Karpas-422 (cell line): ENCODE data around the genes ERBB4, IKZF2 and SPAG16.

DNA sequence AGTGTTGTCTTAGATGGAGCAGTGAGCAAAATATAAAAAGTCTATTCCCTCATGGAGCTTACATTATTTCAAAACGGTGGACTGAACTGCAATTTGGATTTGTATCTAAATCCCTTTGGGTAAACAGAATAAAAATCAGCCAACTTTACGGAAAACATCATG lies 76.0 kb upstream of the FZD5 start:
- PRO-cap, result no peak
- RAMPAGE, long total RNA, result no peak

GRCh38 chr2:207869838-207870328 lies 100.2 kb upstream of the FZD5 start:
- PRO-cap, result no peak
- RAMPAGE, long total RNA, result no peak

DNA sequence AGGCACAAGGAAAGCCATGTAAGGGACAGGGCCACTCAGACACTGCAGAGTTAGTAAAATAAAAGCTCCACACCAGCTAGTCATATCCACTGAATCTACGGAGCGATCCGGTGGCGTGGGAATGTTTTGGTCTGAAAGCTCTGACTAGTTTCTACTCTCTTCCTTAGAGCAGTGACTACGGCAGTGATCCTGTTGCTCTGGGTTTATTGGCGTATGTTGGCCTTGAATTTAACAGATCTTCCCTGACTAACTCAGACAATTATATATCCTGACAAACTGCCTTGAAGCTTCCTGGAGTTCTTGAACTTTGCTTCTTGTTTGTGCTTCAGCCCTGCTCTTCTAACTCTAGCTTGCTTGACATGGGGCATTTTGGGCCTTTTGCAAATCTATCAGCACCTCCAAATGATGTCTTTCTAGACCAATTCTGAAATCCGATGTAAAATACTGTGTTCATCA lies 115.4 kb upstream of the FZD5 start:
- PRO-cap, result no peak
- RAMPAGE, long total RNA, result no peak

DNA sequence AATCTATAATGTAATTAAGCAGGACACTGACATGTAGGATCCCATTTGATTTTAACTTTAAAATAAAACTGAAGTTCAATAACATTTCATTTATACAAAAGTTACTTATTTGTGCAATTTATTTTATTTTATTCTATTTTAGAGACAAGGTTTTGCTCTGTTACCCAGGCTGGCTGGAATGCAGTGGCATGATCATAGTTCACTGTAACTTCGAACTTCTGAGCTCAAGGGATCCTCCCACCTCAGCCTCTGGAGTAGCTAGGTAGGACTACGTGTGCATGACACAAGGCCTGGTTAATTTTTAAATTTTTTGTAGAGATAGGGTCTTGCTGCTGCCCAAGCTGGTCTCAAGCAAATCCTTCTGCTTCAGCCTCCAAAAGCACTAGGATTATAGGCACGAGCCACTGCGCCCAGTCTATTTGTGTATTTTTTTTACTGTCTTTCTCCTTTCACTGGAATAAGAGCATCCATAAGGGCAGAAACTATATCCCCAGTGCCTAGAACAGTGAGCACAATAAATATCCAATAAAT lies 89.4 kb downstream of the PLEKHM3 start:
- PRO-cap, result no peak
- RAMPAGE, long total RNA, result no peak

DNA sequence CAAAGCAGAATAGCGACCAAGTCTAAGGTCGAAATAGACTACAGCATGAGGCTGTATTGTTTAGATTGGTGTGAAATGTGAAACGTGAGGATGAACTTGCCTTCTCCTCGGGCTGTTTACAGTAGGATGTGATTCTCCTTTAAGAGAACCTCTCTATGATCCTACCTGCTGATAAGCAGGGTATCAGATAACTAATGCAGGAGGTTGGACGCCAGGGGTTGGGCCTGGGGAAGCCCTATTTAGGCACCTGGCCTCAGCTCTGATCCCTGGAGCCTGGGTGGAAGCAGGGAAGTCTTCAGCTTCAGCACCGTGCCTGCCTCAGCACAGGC lies 11.4 kb downstream of the CRYGD start:
- PRO-cap, result no peak
- RAMPAGE, long total RNA, result no peak

GRCh38 chr2:208253721-208254643 lies 889 bp downstream of the IDH1 start:
- PRO-cap, result bidirectional peak, plus-strand start at chr2:208254488, minus-strand start at chr2:208254242
- RAMPAGE, long total RNA, result no peak

DNA sequence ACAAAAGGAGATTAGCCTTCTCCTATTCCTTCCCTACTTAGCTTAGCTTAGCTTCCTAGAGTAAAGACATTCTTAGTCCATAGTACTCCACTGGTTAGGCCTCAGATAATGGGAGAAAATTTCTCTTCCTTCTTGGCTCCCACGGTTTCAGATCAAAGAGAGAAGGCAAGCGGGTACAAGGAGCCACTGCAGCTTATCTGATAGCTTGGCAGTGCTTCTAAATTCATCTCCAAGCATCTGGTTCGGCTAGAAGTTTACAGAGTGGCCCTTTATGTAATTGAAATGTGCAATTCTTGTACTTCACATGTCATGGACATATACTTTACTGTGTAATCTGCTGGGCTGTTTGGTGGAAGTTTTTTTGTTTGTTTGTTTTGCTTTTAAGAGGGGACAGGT lies 46.7 kb downstream of the PIKFYVE start:
- PRO-cap, result no peak
- RAMPAGE, long total RNA, result no peak

GRCh38 chr2:208352999-208353527 lies 53.5 kb upstream of the PTH2R start:
- PRO-cap, result no peak
- RAMPAGE, long total RNA, result no peak

DNA sequence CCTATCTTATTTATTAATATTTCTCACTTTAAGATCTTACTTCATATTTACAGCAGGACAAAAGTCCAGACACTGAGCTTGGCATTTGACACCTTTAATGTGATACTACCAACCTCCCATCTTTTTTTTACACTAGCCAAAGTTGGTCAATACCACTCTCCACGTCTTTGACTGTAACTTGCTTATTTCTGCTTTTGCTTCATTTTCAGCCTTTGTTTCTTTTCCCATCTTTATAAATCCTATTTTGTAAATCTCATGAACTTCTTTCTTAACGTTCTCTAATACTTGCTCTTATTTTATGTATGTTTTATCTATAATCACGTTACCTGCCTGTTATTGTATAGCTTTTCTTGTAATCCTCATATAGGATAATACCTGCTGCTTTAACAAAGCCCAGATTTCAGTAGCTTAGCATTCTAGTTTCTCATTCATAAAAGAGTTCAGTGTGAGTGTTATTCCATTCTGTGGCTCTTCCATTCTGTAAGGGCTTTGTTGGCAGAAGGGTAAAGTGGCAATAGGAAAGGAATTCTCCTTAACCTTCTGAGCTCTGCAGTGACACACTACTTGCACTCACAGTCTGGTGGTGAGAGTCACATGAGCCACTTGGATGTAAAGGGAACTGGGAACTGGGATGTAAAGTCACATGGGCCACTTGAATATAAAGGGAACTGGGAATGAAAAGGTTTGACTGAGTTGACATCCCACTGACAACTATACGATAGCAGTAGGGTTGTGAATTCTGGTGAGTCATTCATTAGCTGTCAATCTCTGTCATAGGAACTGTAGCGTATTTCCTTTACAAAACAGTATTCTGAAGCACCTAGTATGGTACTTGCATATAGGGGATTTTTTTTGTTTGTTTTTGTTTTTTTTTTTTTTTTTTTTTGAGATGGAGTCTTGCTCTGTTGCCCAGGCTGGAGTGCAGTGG lies 5.3 kb downstream of the RPE start:
- PRO-cap, result no peak
- RAMPAGE, long total RNA, result no peak

- PRO-cap, result no peak
- RAMPAGE, long total RNA, result no peak
Measured at GRCh38 chr2:210080106-210080824, 77.8 kb downstream of the RPE start.

DNA sequence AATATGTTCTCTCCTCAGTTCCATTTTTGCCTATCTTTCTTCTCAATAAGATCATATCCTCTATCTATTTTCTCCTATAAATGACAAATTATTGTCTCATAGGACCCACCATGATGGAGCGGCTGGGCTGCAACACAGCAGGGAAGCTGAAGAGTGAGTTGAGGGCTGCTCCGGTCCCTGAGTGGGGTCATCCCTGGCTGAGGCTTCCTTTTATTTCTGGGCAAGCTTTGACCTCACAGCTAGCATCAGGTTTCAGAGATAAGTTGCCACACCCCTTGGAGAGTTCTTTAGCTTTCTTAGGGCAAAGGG lies 11.6 kb downstream of the MYL1 start:
- PRO-cap, result no peak
- RAMPAGE, long total RNA, result no peak

DNA sequence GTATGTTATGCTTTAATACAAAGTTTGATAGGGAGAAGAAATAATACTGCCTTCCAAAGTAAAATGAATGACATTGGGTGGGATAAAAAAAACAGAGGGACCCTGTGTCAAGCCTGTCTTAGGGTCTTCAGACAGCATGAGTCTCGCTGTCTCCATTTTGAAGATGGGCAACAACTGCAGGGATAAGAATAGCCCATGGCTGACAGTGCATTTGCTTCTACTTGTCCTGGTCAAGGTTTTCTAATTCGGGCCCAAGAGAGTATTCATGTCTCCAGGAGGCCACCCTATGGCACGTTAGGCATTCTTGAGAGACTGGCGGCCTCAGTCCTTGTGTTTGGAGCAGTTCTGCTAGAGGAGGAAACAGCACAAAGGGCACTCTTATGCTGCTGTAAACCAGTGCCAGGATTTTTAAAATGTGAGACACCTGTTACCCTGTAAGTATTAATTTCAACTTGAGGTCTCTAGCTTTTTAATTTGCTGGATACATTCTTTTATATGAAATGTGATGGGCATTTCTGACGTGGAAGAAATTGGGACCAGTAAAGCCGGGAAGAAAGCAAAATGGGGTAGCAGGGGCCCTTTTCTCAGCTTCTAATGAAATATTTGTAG lies 9.5 kb upstream of the MYL1 start:
- PRO-cap, result no peak
- RAMPAGE, long total RNA, result no peak

DNA sequence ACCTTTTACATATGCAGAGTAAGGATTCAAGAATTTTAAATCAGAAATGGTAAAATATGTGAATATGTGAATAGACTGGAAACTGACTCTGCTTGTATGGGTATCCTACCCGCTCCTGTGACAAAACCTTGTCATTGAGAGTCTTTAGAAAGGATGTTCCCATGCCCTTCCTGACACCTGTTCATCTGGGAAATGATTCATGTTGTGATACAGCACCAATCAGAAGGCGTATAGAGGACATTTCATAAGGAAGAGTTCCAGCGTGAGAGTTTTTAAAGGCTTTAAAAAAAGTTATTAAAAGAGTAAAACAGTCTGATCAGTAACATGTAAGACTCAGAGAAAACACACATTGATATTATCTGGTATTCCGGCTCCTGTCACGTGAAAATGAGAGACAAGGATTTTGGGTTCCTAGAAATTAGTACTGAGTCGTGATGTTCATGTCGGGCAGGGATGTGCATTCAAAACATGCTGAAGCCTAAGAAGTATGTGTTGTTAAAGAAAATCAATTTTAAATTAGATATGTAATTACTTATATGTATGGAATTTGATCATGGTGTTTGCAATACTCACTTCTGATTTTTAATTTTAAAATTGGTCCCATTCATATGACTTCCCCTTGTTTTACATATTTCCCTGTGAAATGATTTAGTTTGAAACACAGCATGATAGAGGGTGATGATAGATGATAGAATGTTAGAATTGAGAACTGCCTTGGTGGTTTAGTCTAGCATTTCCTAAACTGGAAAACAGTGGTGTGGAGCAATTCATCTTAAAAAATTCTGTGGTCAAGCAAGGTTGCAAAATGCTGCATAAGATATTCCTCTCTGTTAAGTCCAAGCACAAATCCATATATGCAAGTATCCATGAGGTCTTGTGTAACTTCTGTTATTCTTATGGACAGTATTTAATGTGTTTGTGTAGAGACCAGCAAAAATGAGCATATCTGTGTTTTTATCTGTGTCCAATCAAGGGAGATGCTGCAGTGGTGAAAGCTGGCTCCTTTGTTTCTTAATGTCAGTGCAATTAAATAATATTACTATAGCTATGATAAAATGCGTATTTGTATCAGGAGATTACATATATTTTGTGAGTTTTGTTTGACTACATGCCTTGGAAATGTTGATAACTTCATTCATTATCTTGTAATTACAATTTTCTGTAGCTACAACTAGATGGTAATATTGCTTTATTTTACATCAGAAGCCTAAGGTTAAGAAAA lies 29.8 kb downstream of the CPS1 start:
- PRO-cap, result no peak
- RAMPAGE, long total RNA, result no peak

- PRO-cap, result no peak
- RAMPAGE, long total RNA, result no peak
Measured at GRCh38 chr2:210636465-210637447, 80.4 kb downstream of the CPS1 start.

DNA sequence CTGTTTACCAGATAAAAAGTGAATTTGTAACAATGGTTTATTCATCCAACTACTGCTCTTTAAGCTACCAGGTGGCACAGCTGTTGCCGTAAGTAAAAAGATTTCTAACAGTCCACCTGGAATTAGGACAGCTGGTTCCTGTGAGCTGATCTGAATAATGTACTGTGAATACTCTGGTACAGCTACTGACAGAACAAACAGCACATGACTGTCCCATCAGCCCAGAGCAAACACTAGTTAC lies 840.3 kb downstream of the CPS1 start:
- PRO-cap, result no peak
- RAMPAGE, long total RNA, result no peak

- PRO-cap, result no peak
- RAMPAGE, long total RNA, result no peak
Measured at GRCh38 chr2:212538720-212539771, at the start of gene ERBB4. TSS of gene ERBB4 (minus strand) at chr2:212538802.

GRCh38 chr2:213104451-213104994 lies 46.9 kb downstream of the IKZF2 start:
- PRO-cap, result no peak
- RAMPAGE, long total RNA, result no peak

GRCh38 chr2:213151459-213152402 lies at the start of gene IKZF2:
TSS of gene IKZF2 (minus strand) at chr2:213151612.
- PRO-cap, result no peak
- RAMPAGE, long total RNA, result start-site peak on the minus strand at chr2:213151593-213151619, 5 and 9 reads in 2 replicates

DNA sequence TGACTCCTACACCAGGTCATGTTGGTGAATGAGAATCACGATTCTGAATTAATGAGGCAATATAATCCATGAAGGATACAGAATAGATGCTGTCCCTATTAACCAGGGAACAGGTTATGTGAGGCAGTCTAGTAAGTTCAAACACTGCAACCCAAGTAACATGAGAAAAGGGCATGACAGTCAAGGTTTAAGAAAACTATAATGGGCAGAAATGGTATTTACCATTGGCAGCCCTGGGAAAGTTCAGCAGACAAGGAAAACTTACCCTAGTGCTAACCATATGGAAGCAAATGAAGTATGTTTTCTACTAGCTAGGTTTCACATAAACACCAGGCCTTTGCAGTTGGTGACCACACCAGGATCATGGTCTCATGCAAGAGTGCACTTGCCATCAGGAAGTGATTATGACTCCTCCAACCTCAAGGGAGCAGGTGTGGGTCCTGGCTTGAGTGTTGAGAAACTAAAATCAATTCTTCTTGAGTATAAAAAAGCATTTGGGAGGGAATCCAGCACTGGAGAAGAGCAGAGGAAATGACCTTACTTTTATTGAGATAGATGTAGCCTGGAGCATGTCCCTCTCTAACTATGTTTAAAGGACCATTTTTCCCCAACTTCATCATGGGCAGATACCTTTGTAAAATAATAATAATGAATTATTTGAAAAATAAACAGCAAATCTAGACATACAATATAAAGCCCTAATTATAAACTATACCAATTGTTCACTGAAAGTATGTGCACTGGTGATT lies 56.8 kb upstream of the SPAG16 start:
- PRO-cap, result no peak
- RAMPAGE, long total RNA, result no peak

- PRO-cap, result bidirectional peak, plus-strand start at chr2:213284453, minus-strand start at chr2:213284252; unidirectional peak, plus-strand start at chr2:213284649
- RAMPAGE, long total RNA, result no peak
Measured at GRCh38 chr2:213283866-213284883, at the start of gene SPAG16. TSS of gene SPAG16 (plus strand) at chr2:213284464.